Airway epithelial cell (primary cell): ENCODE measurements around a stretch of chr10.

DNA sequence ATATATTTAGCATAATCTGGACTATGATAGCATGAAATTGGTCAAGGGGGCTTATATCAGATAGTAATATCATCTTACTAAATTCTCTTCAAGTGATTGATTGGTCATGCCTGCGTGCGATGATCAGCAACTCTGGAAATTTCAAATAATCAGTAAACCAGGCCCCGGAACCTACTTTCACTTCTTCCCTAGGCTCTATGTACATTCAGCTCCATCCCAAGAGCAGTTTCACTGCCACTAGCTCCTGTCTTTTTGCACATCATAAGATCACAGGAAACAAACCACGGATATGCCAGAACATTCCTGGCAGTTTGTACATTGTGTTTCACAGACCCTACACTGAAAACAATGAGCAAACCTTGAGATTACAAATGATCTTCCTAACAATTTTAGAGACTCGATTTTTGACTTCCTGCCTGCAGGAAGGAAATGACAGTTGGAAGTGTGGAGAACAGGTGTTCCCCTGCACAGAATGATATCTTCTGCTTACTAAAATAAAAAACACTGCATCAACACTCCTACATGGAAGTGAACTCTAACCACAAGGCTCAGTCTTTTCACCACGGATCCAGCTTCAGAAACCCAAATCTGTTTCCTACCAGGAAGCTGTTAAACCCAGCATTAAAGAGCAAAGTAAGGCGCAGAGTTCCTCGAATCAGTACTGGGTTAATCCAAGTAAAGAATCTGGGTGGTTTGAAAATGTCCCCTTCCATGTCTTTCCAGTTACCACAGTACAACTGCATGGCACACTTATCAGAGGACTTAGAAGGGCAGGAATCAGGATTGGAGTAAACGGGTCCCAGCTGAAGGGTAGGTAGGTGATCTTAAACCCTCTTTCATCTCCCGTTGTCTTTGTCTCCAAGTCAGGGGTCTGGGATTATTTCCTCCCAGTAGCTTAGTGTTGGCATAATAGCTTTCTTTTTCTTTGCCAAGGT is 7.5 kb upstream of the TMEM236 start:
- RAMPAGE, long total RNA = no peak

GRCh38 chr10:17814822-17815593 is 5.9 kb downstream of the MRC1 start:
- RAMPAGE, long total RNA = no peak

DNA sequence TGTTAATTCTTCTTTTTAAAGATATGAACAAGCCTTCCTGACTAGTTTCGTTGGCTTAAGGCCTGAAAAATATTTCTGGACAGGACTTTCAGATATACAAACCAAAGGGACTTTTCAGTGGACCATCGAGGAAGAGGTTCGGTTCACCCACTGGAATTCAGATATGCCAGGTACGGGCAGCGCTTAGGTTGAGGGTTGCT is 54.3 kb downstream of the MRC1 start:
- RAMPAGE, long total RNA = no peak

GRCh38 chr10:18627225-18628280 is 23.8 kb downstream of the NSUN6 start:
- RAMPAGE, long total RNA = no peak

DNA sequence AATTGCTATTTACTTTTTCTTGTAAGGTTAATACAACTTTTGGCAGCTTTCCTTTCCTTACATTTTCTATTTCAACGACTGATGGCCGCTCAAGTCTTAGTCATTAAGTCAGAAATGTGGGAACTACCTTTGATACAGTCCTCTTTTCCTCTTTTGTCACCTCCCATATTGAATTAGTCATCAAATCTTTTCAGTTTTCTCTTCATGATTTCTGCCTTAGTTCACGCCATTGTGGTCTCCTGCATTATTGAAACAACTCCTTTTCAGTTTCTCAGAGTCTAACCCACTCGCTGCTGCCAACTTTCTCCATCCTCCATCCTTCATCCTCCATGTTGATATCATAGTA is 138.5 kb upstream of the MALRD1 start:
- RAMPAGE, long total RNA = no peak

DNA sequence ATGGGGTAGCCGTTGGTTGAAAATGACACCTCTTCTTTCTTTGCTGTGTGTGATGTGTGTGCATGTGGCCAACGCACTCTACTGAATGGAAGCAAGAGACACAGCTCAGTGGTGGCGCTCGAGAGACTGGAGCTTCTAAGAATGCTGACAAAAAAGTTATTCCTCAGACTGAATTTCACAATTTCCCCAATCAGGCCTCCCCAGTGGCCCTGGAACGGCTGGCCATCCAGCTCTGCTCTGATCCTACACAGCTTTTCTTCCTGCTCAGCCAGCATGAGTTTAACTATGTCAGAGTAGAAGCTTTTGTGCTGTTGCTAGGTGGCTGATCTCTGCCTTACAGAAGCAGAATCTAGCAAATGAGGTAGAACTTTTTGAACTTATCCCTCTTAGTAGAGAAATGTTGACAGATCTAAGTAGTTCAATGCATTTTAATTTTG is 186.6 kb upstream of the PLXDC2 start:
- RAMPAGE, long total RNA = no peak

GRCh38 chr10:19832457-19833573 is 16.6 kb downstream of the PLXDC2 start:
- RAMPAGE, long total RNA = no peak

GRCh38 chr10:19835360-19836172 is 19.3 kb downstream of the PLXDC2 start:
- RAMPAGE, long total RNA = no peak

DNA sequence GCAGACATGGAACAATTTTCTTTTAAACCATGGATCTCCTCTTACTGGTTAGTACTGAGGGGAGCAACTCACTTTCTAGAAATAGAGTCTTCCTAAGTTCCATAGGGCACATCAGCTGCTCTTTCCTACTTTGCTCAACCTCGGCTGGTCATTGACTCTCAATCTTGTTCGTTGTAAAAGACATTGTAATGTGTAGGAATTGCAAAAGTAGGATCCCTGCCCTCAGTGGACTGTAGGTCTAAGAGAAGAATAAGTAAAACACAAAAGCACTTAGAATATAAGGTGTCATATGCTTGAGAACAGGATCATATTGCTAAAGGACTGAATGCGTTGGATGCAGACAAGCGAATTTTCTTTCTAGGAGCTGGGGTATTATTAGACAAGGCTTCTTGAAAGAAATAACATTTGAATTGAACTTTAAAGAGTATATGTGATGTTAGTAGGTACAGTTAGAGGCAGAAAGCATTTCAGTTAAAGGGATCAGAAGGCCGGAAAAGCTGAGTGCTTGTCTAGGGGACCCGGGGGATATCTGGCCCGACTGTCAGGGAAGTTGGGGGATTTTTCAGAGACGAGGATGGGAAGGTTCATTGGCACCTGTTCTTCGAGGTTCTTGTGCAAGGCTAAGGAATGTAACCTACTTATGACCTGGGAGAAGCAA is 58.2 kb downstream of the PLXDC2 start:
- RAMPAGE, long total RNA = no peak

DNA sequence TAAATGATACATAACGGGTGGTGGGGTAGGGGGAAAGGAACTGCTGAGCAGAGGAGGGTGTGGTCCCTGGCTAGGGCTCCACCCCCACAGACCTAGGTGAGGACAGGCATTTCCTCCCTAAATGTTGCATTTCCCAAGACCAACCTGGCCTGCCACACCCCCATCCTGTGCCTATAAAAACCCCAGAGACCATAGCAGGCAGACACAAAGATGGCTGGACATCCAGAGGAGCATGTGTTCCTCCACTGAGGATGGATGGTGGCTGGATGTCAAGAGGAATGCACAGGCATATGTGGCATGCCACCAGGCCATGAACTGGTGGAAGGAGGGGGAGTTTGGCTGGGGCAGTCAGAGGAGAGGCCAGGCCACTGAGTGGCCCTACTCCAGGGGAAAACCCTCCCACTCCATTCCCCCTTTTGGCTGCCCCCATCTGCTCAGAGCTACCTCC is 104.0 kb downstream of the PLXDC2 start:
- RAMPAGE, long total RNA = no peak

DNA sequence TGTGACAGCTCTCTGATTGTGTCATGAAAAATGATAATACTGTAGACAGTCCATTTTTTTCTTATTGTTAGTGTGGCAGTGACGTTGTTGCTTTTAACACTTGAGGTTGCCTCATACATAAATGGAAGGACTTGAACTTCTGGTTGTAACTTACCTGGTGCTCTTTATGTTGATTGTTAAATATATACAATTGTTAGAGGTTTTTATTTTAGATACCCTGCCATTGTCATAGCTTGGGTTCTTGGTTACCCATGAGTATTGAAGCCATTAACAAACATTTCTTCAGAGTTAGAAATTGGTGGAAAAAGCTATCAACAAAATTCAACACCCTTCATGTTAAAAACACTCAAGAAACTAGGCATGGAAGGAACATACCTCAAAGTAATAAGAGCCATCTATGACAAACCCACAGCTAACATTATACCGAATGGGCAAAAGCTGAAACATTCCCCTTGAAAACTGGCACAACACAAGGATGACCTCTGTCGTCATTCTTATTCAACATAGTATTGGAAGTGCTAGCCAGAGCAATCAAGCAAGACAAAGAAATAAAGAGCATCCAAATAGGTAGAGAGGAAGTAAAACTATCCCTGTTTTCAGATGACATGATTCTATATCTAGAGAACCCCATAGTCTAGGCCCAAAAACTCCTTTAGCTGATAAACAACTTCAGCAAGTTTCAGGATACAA is 232.7 kb downstream of the PLXDC2 start:
- RAMPAGE, long total RNA = no peak

DNA sequence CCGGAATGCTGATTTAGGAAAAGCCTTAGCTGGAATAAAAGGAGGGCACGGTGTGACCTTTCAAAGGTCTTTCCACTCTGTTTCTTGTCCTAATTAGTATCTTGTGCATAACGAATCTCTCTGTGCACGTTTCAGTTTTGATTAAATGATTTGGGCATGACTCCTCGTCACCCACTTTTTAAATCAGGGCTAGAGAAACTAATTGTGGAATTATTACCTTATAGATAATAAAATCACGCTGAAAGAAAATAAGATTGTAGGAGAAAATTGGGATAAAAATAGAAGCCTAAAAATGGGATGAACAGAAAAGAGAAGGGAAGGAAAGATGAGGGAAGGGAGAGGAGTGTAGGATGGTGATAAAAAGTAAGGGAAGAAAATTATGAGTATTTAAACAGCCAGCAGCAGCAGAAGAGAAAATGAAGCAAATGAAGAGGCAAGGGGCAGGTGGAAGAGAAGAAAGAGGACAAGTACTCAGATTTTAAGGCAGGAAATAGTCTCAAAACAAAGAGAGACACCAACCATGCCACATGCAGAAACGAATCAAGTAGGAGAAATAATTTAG is 280.0 kb downstream of the PLXDC2 start:
- RAMPAGE, long total RNA = no peak

DNA sequence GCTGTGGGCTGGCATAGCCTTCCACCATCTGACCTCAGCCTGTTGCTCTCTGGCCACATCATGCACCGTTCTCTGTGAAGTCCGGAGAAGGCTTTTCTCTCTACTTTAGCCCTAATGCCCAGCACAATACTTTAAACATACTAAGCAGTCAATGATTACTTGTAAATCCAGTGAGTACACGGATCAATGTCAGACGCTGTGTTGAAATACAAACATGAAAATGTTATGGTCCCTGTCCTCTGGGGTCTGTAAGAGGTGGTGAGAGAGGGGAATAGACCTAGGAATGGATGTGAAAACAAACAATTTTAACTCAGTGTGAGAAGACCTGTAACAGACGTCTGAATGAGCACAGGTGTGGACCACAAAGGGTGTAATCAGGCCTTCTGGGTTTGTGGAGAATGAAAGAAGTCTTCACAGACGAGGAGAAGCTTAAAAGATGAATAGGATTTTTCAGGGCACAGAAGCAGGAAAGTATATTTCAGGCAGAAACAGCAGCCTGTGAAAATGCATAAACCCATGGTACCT is 298.1 kb downstream of the PLXDC2 start:
- RAMPAGE, long total RNA = no peak

- RAMPAGE, long total RNA = no peak
These were observed 304.7 kb downstream of the PLXDC2 start for GRCh38 chr10:20120701-20121613.

DNA sequence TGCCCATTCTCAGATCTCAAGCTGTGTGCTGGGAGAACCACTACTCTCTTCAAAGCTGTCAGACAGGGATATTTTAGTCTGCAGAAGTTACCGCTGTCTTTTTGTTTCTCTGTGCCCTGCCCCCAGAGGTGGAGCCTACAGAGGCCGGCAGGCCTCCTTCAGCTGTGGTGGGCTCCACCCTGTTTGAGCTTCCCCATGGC is 432.1 kb downstream of the NEBL start:
- RAMPAGE, long total RNA = no peak

- RAMPAGE, long total RNA = no peak
These were observed 298.5 kb downstream of the NEBL start for GRCh38 chr10:20598597-20599057.

DNA sequence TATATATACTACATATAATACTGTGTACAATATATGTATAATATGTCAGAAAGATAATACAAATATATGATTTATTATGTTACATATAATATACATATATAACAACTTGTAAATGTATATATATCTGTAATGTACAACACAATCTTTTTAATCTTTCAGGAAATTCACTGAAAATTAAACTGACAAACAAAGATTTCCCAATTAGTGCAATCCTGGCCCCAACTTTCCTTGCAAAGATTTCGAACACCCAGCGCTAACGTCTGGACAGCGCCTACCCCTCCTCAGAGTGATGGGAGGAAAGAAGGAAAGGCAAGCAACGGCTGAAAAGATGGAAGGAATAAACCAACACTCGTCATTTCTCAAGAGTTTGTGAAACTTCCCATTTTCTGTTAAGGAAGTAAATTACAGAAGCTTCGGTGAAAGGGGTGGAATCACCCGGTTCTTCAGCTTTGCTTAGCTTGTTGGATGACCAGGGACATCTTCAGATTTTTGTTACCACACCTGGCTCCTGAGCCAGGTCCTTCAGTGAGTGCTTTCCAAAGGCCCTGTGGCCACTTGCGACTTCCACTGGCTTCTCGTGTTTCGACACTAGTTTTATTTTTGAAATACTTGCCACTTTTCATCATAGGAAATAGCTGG is 313.2 kb downstream of the SKIDA1 start:
- RAMPAGE, long total RNA = no peak

GRCh38 chr10:21505567-21506127 is 19.8 kb downstream of the SKIDA1 start:
- RAMPAGE, long total RNA = no peak

- RAMPAGE, long total RNA = no peak
These were observed 16.5 kb downstream of the SKIDA1 start for GRCh38 chr10:21508985-21509326.

GRCh38 chr10:21652180-21652922 is 118.3 kb downstream of the MLLT10 start:
- RAMPAGE, long total RNA = no peak